SEM (cell line): ENCODE data around the genes MYO9A, GRAMD2A, PKM and PARP6.

GRCh38 chr15:71294518-71295691 is 179.6 kb downstream of the THSD4 start:
- PRO-cap: no peak

DNA sequence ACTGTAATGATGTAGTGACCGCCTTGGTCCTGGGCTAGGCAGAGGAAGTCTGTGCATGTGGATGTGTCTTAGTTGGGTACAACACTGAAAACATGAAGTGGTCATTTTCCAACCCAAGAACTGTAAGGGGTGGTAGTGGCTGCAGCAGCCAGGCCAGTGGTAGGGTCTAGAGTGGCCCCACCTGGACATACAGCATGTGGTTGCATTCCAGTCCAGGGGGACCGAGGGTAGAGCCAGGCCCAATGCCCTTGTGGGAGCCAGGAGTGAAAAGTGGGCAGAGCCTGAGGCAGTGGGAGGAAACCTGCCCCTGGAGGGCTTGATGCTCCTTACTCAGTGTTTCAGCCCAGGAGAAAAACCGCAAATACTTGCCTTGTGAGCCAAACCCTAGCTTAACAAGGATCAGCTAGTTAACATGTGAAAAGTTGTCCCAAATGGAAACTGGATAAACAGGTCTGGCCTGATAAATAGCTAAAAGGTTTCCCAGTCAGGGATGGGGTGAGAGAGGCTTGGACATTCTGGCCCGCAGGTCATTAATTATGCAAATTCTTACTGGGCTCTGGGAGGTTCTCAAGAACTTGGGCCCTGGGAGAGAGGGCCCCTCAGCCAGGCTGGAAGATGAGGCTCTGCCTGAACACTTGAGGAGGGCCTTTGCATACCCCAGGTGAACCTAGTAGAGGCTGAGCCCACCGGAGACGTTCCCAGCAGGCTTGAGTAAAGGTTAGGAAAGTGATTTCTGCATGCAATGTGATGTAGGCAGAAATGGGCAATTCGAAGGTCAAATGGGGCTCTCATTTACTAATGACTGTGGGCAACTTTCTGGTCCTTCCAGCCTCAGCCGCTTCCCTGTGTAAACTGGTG is 222.0 kb downstream of the THSD4 start:
- PRO-cap: no peak

GRCh38 chr15:71385364-71385652 is 270.0 kb downstream of the THSD4 start:
- PRO-cap: no peak

DNA sequence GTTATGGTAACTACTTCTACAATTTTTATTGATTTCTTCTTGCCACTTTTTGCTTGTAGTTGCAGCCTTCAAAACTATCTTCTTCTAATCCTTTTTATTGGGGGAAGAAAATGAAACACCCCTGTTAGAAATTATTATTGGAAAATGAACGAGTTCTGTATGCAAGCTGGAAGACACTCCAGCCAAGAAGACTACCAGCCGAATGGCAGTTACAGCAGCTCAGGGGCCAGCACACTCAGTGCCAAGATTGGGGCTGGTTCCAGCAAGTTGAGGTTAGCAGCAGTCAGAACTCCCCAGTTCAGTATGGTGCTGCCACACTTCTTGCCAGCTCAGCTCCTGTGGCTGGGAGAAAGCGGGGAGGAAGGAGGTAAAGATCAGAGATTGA is 280.3 kb upstream of the NR2E3 start:
- PRO-cap: no peak

GRCh38 chr15:71626137-71626445 is 184.3 kb upstream of the NR2E3 start:
- PRO-cap: no peak

DNA sequence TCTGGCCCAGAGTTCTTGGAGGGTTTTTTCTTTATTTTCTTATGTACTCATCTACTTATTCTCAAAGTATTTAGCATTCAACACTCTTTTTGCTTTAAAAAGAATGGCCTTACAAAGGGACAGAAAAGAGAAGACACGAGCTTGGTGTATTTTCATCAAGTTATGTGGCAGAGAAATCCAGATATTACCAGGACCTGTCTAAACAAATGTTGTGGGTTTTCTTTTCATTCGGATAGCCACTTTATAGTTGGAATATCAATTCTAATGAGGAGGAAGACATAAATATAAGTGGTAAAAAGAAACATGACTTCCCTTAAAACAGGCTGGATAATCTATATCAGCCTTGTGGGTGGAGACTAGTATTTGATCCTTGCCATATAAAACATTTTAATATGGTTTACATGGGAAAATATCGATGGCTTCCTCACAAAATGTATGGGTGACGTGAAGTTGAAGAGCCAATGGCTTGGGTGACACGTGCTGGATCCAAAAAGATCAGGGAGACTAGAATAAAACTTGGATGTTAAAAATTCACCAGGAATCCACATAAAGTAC is 29.5 kb upstream of the NR2E3 start:
- PRO-cap: no peak

GRCh38 chr15:72107675-72108076 is 10.3 kb downstream of the MYO9A start:
- PRO-cap: no peak

GRCh38 chr15:72117679-72118226 is at the start of gene MYO9A:
Gene MYO9A, minus strand, starts transcription at chr15:72118150.
- PRO-cap: bidirectional peak, plus-strand start at chr15:72117899, minus-strand start at chr15:72117870; bidirectional peak, plus-strand start at chr15:72118420, minus-strand start at chr15:72118007

GRCh38 chr15:72197698-72198623 is at the start of gene GRAMD2A:
Gene GRAMD2A, minus strand, starts transcription at chr15:72197787.
- PRO-cap: no peak

DNA sequence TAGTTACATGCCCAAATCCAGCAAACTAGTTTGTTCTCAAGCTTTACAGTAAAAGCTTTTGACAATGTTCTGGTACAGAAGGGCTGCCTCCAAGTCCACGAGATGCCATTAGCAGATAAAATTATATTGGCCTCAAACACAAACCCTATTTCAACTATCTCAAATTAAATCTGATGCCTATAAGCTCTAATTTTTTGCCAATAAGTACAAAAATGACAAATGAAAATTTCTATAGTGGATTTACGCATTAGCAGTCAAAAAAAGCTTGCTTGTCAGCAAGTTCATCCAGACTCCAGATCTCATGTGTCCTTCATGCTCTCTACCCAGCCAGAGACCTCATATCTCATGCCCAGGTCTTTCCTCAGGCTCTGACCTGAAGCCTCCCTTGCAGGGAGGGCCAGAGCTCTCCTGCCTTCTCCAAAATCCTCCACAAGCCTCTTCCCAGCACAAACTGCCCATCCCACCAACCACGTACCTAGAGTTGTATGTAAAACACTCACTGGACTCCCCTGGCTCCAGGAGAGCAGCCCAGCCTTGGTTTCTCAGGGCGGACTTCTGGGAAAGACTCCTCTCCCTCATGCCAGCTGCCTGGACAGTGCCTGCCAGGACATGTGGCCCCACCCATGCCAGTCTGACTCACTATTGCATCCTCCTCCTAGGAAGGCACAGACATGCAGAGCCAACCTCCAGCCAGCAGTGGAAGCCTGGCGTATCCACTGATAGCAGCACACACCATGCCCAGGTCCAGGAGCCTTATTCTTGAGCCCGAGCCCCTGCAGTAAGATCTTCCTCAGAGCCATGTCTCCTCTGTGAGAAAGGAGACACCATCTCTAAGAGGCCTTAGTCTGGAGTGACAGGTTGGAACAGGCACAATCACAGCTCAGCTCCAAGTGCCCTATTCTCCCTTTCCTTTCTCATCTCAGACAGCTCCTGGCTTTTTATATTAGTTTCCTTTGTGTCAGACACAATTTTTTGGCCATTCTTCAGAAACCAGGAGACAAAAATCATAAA is 8.7 kb downstream of the PKM start:
- PRO-cap: no peak

- PRO-cap: bidirectional peak, plus-strand start at chr15:72231520, minus-strand start at chr15:72231190; unidirectional peak, plus-strand start at chr15:72231664
Measured at GRCh38 chr15:72231031-72232172, at the start of gene PKM. Gene PKM, minus strand, starts transcription at chr15:72231190.

DNA sequence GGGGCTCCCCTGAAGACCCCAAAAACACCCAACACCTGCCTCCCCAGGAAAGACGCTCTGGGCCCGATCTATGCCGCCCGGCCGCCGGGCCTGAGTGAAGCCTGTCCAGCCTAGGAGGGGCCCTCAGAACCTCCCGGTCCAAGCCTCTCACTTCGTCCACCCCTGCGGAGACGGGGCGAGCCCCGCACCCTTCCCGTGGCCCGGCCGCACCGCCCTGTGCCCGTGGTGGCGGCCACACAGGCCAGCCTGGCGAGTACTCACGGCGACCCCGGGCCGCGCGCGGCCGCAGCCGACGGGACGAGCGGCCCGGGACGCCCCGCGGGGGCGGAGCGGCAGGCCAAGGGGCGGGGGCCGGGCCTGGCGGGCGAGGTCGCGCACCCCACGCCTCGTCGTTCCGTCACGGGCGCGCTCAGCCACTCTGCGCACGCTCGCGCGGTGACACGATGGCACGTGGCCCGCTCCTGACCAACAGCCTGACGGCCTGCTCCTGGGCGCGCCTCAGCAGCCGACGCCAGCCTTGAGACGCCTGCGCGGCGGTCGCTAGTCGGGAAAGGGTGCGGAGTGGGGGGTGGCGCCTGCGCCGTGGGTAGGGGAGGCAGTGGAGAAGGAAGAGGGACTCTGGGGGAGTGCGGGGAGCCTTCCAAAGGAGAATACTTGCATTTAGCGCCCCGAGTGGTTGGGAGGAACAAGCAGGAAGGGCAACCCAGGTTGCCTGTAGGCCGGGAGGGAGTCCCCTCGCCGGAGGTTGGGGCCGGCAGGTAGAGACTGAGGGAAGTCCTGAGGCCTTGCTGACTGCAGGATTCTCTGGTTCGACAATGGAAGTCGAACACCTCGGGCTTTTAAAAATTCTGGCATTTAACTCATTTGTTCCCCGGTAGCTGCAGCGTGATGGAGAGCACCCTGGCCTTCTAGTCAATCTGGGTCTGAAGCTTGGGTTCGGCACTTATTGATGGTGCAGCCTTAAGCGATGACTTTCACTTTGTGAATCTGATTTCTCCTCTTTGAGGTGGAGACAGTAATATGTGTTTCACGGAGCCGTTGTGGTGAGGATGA is at the start of gene PARP6:
Gene PARP6, minus strand, starts transcription at position 313 of the 1,053 bp plus-strand sequence.
- PRO-cap: bidirectional peak, plus-strand start at position 543 of the sequence, minus-strand start at position 313 of the sequence

DNA sequence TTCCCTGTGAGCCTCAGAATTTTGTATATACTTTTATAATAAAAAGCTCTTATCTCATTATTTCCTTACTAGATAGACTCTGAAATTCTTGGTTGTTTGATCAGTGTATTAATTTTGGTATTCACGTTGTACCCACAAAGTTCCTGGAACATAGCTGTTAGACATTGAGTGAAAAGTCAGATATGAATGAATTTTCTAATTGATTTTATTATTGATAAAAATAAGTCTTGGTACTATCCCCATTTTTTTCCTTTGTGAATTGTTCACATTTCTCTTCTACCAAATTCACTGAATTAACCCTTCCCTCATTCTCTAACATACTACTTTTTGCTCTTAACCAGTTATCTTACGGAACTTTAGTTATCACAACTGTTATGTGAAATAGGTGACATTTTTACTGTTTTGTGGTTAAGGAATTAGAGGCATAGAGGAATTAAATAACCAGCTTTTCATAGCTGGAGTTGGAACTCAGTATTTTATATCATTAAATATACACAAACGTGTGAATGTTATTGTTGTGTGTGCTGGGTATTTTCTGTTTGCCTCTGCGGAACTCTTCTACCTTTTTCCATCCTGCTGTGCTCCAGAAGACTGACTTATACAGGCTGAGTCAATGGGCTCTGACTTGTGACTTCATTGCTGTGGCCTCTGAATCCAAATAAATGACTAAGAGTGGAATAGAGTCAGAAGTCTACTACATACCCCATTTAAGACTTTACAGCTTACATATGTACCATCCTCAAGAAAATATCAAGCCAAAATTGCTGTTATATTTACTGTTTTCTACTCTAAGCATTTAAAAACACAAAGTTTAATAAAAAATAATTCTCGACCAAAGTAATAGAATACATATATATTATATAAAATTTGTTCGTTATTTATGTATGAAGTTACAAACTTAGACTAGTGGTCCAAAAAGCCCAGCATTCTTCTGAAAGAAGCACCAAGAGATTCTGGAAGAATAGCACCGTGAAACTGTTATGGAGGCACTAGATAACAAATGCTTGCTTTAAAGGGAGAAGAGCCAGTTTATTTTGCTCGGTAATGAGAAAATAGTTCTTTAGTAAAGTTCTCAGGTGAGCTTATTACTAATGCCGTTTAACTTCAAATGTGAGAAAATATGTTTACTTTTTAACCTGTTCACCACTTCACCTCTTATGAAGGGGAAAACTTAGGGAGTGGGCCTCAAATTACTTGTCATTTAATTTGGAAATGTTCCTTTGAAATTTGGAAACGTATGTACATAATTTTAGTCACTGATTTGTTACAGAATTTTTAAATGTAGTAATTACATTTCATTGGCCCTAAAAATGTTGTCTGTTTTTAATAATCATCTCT is 17.7 kb downstream of the ARIH1 start:
- PRO-cap: no peak

- PRO-cap: no peak
Measured at GRCh38 chr15:72493877-72494848, 20.0 kb downstream of the ARIH1 start.

DNA sequence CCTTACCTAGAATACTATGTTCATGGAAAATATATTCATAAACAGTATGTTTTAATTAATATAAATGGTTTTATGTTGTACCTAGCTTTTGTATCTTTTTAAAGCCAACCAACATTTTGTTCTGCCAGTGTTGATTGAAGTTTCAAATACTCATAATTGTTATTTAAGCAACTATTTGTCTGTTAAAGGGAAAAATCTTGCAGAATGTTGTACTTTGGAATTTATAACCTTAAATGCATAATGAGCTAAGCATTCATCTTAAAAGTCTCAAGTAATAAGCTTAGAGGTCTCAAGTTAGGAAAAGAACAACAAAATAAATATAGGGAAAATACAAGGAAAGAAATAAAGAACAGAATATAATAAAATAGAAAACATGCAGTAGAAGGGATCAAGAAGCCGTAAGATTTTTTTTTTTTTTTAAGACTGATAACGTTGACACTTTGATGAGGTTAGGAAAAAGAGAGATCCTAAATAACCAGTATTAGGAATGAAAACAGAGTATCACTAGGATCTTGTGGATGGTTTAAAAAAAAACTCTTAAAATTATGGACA is 57.7 kb downstream of the ARIH1 start:
- PRO-cap: no peak

DNA sequence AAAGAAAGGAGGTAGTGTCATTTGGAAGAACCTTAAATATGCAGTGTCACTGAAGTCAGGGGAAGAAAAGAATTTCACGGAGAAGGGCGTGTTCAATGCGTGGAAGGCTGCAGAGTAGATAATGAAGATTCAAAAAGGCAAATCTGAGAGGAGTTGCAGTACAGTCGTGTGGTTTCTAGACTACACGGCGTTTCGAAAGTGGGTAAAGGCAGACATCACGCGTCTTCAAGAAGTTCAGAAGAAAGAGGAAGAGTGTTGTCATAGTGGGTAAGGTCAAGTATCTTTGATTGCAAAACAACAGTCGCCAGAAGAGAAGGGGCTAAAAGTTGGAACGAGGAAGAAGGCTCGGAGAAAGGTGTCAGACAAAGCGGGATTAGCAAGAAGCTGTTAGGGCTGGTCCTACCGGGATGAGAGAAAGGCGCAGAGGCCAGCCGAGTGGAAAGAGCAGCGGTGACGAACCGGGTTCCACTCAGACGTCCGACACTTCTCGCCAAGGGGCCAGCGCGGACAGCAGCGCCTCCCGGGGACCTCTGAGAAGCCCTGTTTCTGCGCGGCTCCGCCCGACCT is 632 bp downstream of the ADPGK start:
- PRO-cap: bidirectional peak, plus-strand start at position 297 of the sequence, minus-strand start at position 247 of the sequence

GRCh38 chr15:72785200-72786195 is 1.9 kb upstream of the ADPGK start:
- PRO-cap: bidirectional peak, plus-strand start at chr15:72785652, minus-strand start at chr15:72785553

- PRO-cap: no peak
Measured at GRCh38 chr15:72994702-72995432, 57.4 kb upstream of the NEO1 start.

DNA sequence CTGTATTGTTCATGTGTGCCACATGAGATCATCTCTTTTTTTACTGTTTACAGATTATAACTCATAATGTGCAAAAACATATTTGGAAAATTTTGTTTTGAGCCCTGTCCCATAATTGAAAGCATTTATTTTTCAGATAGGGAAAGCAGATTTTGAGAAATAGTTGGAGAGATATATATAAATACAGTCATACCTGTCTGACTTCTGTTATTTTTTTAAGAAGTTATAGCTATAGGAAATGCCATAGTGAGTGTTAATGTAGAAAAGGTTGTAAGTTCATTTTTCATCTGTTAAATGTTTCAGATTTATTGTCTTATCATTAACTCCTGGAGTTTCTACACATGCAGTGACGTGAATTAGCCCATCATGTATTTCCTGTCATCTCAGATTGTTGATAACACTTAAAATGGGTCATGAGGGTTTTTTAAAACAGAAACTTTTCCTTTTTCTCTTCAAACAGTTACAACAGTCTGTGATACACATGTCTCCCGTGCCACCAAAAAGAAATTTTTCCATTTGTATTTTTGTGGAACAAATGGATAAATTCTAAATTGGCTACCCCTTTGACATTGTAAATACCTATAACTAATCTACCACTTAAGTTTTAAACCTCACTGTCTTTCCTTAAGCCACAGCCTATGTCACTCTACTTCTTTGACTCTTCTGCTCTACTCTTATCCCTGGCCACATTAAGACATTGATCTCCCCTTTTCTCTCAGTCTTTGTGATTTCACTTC is 89.0 kb downstream of the NEO1 start:
- PRO-cap: no peak

DNA sequence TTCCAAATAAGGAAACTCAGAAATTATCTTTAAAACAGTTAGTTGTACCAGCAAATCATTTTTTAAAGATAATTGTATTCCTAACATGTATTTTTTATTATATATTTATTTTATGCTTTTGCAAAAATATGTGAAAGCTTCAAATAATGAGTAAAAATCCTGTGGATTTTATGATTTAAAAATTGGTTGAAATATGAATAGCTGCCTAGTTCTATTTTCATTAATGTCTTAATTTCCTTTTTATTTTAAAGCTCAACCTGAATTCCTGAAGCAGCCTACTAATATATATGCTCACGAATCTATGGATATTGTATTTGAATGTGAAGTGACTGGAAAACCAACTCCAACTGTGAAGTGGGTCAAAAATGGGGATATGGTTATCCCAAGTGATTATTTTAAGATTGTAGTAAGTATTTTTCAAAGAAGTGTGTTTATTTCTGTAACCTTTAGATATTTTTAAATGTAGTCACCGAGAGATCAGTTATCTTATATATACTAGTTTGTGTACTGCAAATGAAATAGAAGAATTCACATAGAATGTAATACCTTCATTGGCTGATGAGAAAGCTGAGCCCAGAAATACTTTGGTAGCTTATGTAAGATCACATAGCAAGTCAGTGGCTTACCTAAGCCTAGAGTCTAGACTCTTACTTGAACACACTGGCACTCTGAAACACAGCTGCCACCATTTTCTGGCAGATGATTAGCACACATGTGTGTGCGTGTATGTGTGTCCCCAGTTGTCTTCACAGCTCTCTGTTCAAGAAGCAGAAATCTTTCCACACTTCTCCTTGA is 124.1 kb downstream of the NEO1 start:
- PRO-cap: no peak